ENCODE data around the genes MYL9 and TGIF2.

DNA sequence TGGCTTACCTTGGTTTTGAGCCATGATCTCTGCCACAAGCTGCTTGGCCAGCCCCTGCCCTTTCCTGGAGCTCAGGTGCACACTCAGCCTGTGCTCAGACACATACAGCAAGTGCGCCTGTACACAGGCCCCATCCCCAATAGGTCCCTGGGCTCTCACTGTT, 770 bp upstream of the EPB41L1 start:
- RRBS: no CpG with 5 or more reads among the region's 1 CpG

DNA sequence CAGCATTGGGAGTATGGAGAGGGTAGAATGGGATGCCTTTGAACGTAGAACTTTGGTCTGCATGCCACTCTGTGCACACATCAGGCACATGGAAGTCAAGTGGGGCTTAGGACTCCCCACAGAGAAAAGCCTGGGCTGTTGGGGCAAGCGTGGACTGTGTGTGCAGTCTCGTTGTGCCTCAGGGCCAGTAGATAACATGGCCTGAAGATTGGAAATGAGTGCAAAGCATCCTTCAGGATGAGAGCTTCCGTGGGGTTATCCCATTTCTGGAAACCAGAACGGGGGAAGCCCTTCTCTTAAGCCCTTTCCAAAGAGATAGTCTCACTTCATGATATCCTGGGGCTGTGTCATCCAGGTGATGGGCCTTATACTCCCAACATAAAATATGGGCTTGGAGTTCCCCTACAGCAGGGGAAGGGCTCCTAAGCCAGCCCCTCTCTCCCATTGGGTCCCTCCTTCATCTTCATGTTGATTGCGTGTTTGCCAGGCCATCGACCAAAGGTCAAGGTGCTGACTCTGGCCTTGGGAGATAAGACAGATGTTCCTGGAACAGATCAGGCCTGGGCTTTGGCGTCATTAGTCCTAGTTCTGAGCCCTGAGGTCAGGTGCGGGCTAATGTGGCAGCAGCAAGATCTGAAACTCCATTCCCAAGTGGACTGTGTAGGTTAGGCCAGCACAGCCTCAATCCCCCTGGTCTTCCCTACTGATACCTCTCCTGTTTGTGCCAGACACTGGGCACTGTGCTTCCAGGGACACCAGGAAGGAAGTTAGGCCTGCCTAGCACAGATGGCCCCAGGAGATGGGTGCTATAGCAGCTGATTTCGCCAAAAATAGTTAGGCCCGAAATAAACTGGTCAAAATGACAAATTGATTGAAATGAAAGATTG, 28.5 kb downstream of the EPB41L1 start:
- RRBS: no CpG with 5 or more reads among the region's 11 CpGs

- RRBS: no CpG with 5 or more reads among the region's 7 CpGs
These were observed 75.1 kb upstream of the MYL9 start for GRCh38 chr20:36466031-36466854.

DNA sequence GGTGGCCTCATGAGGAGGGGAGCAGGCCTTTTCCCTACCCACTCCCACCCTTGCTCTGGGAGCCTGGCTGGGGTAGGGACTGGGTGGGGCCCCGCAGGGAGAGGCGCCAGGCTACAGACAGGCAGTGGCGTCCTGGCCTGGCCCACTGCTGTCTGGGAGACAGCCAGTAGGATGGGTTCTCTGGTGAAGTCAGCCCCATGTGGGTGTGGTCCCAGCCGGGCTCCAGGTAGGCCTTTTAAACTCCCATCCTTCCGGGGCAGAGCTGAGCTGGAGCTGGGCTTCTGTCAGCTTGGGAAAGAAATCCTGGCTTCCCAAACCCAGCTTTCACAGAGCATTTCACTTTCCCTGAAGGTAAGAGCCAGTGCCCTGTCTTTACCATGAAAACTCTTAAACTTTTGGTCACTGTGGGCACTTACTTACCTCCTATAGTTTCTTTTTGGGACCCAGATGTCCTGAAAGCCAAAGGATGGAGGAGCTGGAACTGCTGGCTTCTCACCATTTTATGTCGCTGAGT, 68.4 kb upstream of the MYL9 start:
- RRBS: no CpG with 5 or more reads among the region's 6 CpGs

GRCh38 chr20:36540847-36541650, at the start of gene MYL9:
TSS of gene MYL9 (plus strand) at chr20:36541519.
- RRBS: 2% methylated on average over 29 of the region's 59 CpGs

- RRBS: 4% methylated on average over 48 of the region's 96 CpGs
These were observed at the start of gene TGIF2 for GRCh38 chr20:36573139-36573960. TSS of gene TGIF2 (plus strand) at chr20:36573597.

DNA sequence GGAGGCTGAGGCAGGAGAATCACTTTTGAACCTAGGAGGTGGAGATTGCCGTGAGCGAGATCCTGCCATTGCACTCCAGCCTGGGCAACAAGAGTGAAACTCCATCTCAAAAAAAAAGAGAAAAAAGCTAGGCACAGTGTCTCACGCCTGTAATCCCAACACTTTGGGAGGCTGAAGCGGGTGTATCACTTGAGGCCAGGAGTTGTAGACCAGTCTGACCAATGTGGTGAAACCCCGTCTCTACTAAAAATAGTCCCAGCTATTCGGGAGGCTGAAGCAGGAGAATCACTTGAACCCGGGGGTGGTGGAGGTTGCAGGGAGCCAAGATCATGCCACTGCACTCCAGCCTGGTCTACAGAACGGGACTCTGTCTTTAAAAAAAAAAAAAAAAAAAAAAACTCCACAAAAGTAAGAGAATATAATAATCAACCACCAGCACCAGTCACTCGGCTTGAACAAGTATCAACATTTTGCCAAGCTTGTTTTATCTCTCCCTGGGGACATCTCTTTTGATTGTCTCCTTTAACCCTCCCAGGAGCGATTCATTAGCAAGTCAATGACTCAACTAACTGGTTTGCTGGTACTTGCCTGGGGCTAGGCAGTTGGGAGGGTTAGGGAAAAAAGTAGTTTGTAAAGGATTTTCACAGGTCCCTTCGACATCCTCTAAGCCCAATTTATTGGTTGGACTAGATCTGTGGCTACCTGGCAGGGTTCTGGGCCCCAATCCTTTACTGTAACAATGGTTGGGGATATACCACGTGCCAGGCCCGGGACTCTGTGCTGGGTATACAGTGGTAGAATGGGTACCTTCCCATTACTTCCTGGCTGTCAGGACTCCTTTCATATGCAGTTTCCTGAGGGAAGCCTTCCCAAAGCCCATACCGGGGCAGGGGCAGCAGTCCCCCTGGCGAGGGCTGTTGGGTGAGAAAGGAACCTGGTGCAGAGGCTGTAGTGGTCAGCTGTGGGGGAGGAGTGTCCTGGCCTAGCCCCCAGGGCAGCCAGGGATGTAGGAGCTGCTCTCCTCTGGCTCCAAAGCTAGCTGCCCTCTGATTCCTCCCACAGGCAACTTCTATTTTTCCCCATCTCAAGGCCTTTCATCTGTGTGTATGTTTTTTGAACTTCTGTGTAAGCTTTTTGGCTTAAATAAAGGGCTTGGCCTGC, 12.1 kb downstream of the TGIF2 start:
- RRBS: no CpG with 5 or more reads among the region's 15 CpGs

DNA sequence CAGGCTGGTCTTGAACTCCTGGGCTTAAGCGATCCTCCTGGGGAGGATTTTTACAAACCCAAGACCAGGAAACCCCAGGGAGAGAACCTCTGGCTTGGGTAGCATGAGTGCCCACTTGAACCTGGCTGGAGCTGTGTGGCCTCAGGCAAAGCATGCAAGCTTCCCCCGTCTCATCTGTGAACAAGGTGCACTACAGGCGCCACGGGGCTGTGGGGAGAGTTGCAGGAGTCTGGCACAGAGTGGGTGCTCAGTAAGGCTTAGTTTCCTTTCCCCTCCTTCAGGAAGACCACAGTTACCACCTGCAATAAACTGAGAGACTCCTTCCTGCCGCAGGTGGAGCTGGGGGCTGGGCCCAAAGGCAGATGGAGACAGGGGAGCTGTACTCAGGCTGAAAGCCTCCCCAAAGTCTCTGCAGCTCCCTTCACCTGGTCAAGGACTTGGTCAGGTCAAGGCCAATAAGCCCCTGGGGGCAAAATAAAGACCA, 1.8 kb downstream of the SLA2 start:
- RRBS: no CpG with 5 or more reads among the region's 5 CpGs

DNA sequence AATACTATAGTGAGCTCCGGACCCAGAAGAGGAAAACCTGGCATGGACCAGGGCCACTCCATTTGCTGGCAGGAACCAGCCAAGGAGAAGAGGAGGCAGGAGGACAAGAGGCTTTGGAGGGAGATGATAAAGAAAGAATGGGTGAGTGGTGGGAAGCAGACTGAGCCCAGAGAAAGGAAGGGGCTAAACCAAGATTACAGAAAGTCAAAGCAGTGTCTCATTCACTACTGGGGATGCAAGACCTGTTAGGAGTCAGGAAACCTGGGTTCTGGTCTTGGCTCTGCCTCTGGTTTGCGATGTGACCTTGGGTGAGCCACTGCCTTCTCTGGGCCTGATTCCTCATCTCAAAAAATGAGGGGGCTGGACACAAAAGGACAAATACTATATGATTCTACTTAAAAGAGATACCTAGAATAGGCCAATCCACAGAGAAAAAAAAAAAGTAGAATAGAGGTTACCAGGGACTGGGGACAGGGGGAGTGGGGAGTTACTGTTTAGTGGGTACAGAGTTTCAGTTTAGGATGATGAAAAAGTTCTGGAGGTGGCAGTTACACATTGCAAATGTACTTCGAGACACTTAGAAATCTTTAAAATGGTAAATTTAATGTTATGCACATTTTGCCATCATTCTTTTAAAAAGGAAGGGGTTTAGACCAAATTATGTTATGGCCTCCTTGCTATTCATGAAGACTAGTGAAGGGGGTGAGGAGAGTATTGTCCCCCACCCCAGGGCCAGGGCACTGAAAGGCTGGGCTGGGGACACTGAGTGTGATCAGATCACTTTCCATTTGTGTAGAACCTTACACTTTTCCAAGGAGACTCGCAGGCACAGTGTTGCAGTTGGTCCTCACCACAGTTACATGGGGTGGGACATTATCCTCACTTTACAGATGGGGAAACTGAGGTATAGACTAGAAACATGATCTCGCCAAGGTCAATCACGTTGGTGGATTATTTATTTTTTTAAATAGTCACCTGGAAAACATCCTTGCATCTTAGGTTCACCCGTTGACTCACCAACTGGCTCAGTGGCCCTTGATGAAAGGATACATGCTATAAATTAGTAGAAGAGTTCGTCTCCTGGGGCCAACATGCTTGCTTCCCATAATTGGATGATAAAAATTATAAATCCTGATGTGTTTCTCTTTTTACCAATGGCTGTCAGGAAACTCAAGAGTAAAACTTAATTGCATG, 6.7 kb upstream of the DSN1 start:
- RRBS: no CpG with 5 or more reads among the region's 8 CpGs

DNA sequence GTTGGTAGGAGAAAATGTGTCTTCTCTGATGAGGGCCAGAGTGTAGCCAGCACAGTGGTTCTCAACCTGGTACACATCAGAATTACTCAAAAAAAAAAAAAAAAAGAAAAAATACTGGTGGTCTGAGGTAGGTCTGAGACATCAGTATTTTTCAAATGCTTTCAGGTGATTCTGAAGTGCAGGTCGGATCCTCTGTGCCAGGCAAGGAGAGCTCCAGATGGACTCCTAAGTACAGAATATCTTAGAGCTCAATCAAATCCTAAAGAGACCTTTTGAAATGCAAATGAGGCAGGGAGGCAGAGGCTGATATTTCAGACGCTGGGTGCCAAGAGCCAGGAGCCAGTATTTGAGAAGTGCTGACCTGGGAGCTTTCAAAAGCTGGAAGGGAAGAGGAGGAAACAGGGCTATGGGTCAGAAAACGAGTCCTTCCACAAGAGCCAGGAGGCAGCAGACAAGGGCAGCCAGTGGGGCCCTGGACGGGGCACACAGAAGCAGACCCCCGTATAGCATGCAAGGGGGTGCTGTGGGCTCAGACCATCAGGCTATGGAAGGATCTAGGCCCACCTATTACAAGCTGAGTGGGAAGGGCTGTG, 43.7 kb downstream of the SOGA1 start:
- RRBS: no CpG with 5 or more reads among the region's 5 CpGs

DNA sequence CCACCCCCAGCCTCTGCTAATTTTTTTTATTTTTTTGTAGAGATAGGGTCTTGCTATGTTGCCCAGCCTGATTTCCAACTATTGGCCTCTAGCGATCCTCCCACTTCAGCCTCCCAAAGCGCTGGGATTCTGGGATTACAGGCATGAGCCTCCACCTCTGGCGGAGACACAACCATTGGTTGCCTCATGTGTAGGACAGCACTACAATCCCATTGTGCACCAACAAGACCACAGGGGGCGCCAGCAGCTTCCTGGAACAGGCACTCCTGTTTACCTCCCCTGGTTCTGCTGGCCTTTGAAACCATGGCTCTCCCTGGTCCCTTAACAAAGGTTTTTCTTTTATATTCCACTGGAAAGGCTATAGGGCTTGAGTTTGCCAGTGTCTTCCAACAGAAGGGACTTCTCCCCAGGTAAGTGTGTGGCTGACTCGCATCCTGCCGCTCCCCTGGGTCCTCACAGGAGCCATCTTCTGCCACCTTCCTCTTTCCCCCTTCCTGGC, 26.7 kb downstream of the SOGA1 start:
- RRBS: no CpG with 5 or more reads among the region's 6 CpGs

DNA sequence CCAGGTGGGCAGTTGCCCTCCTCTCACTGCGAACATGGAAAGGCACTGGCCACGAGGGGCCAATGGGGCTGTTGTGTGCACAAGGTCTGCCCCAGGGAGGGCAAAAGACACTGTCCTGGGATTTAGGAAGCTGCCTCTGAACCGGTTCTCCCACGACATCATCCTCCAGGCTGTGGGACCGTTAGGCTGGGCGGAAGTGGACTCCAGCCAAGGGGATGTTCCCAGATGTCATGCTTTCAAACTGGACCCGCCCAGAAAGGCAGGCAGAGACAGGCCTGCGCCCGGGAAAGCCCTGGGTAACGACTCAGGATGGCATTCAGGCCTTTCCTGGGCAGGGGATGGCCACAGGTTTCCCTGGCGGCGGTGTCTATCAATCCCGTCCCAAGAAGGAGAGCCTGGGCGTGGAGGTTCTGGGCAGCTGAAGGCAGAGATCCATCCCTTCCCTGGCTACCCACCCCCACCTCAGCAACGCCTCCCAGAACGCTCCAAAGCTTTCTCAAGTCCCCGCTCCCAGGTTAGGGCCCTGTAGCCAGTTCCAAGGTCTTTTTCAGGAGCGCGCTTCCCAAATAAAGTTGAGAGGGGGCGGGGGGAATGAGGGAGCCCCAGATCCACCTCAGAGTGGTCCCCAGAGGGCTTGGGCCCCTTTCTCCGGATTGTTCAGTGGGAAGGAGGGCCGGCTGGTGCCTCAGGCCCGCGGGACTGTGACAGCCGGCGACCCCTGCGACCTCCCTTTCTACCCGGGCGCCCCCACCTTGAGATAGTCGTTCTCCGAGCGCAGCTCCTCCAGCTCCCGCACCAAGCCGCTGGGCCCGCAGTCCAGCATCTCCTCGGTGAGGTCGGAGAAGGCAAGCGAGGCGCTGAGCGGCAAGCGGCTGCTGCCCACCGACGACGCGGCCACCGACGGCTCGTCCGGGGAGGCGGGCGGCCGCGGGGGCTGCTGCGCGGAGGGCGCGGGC, 1.2 kb downstream of the SOGA1 start:
- RRBS: 4% methylated on average over 12 of the region's 57 CpGs

DNA sequence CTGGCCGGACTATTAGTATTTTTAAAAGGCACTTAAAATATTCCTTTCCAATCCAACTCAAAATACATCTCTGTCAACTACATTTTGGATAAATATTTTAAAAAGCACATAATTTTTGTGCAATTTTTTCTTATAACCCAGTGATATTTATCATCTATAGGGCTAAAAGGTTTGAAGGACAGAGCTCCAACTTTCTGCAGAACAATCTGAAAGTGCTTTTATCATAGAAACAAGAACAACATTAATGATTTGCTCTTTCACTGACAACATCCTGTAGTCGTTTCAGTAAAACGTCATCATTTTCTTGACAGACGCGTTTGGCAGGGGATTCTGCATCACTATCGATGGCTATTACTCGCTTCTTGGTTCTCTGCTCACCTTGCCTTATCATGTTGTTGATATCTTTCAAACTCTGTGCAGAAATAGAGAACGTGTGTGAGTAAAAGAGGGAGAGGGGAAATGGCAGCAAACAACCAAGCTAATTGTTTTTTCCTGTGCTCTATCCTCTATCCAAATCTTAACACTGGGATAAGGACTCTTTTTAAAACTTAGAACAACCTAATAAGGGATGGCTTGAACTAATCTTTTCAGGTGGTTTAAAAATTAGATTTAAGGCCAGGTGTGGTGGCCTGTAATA, 47.1 kb upstream of the SAMHD1 start:
- RRBS: no CpG with 5 or more reads among the region's 8 CpGs

DNA sequence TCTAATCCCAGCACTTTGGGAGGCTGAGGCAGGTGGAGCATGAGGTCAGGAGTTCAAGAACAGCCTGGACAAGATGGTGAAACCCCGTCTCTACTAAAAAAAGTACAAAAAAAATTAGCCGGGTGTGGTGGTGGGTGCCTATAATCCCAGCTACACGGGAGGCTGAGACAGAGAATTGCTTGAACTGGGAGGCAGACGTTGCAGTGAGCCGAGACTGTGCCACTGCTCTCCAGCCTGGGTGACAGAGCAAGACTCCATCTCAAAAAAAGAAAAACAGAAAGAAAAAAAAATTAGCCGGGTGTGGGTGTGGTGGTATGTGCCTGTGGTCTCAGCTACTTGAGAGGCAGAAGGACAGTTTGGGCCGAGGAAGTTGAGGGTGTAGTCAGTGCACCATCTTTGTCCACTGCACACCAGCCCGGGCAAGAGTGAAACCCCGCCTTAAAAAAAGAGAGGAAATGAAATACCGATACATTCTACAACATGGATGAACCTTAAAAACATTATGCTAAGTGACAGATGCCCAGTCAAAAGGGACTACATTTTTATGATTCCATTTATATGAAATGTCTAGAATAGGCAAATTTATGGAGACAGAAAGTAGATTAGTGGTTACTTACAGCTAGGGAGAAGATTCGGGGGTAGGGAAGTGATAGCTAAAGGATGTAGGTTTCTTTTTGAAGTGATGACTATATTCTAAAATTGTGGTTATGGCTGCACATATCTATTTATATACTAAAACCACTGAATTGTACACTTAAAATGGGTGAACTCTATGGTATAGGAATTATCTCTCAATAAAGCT, 52.4 kb downstream of the RBL1 start:
- RRBS: 100% methylated on average over 1 of the region's 11 CpGs

DNA sequence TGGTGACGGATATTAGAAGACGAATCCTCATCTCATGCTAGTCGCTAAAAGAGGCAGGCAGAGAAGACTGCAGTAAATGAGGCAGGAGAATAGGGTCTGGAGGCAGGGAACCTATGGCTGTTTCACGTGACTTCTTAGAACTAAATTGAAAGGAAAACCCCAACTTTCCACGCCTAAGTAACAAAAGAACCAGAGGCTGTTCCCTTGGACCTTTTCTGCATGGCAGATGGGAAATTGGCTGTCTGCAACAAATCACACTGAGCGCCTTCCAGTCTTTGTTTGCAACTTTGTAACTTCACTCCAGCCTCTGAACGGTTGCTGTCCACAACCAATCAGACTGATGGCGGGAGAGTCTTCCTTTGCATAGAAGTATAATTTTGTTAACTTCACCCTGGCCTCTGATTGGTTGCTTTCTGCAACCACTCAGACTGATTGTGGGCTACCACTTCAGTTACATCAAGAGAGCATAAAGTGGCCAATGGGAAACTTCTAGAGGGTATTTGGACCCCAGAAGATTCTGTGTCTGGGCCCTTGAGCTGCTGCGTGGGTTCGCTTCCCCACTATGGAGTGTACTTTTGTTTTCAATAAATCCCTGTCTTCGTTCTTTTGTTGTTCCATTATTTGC, 890 bp upstream of the RBL1 start:
- RRBS: no CpG with 5 or more reads among the region's 11 CpGs

- RRBS: no CpG with 5 or more reads among the region's 10 CpGs
These were observed 6.1 kb downstream of the MANBAL start for GRCh38 chr20:37295465-37296100.

- RRBS: no CpG with 5 or more reads among the region's 16 CpGs
These were observed 1.3 kb upstream of the SRC start for GRCh38 chr20:37344247-37345485.

GRCh38 chr20:37372207-37372794, 26.4 kb downstream of the SRC start:
- RRBS: no CpG with 5 or more reads among the region's 5 CpGs

- RRBS: no CpG with 5 or more reads among the region's 14 CpGs
These were observed 66.3 kb downstream of the SRC start for GRCh38 chr20:37412170-37412632.

All from iris pigment epithelial cell (primary cell).